ENCODE measurements around the genes ZNF582, TRAPPC2B, ZNF549, ZNF418, ZNF329 and ZNF837.

- PRO-cap = unidirectional peak, plus-strand start at chr19:56393329; bidirectional peak, plus-strand start at chr19:56393679, minus-strand start at chr19:56393519
Measured at GRCh38 chr19:56392940-56393800, at the start of gene ZNF582. Gene ZNF582, minus strand, starts transcription at chr19:56393534.

- PRO-cap = no peak
Measured at GRCh38 chr19:56510282-56511033, 2.8 kb downstream of the ZNF471 start.

- PRO-cap = no peak
Measured at GRCh38 chr19:56660639-56661382, 10.7 kb downstream of the ZNF835 start.

DNA sequence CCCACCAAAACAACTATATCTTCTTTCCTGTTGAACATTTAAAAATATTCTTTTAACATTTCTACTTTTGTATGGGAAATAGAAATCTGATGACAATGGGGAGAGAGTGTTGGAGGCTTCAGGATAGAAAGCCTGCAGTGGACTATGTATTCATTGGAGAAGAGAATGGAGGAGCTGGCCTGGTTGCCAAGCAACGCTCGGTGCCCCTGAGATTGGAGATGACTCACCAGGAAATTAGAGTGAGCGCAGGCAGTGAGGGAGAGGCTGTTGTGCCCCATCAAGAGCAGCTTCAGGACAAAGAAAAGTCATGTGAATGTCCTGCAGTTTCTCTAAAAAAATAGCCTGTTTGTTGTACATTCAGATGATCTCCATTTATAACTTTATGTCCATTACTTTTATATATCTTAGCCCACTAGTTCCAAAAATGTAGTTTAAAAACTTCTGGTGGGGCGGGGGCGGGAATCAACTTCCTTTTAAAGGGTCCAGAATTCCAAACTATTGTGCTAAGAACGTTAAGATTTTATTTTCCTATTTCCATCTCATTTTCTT lies 48.8 kb upstream of the ZNF835 start:
- PRO-cap = no peak

GRCh38 chr19:57002155-57002624 lies 117.6 kb upstream of the USP29 start:
- PRO-cap = no peak

DNA sequence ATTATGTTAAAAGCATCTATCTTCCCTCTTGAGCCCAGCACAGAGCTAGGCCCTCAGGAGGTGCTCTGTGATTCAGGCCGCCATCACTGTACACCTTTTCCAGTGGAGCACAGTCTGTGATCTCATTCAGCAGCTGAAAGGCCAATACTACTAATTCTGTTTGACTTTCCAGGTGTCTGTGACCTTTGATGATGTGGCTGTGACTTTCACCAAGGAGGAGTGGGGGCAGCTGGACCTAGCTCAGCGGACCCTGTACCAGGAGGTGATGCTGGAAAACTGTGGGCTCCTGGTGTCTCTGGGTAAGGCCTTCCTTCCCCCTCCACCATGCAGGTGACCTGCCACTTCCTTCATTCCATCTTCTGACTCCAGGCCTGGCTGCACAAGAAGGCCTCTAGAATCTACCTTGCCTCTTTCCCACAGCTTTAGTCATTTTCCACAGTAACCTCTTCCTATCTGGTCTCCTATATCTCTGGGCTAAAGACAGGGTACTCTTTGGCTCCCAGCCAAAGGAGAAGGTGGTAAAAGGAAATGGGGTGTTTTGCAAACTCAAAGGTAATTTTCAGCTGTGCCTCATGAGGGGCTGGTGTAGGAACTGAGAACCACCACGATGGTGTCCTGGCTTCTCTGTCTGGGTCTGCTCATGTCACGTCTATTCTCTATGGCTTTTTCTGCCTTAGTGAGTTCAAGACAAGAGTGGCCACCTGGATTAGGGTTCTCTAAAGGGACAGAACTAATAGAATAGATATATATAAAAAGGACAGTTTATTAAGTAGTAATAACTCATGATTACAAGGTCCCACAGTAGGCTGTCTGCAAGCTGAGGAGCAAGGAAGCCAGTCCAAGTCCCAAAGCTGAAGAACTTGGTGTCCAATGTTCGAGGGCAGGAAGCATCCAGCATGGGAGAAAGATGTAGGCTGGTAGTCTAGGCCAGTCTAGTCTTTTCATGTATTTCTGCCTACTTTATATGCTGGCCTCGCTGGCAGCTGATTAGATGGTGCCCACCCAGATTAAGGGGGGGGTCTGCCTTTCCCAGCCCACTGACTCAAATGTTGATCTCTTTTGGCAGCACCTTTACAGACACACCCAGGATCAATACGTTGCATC lies 2.8 kb downstream of the ZNF264 start:
- PRO-cap = no peak

GRCh38 chr19:57214467-57215052 lies 16.3 kb upstream of the AURKC start:
- PRO-cap = no peak

GRCh38 chr19:57294097-57294885 lies 14.0 kb downstream of the ZNF460 start:
- PRO-cap = no peak

- PRO-cap = bidirectional peak, plus-strand start at chr19:57363593, minus-strand start at chr19:57363199
Measured at GRCh38 chr19:57362869-57363732, at the start of gene TRAPPC2B. Gene TRAPPC2B, plus strand, starts transcription at chr19:57363551.

- PRO-cap = no peak
Measured at GRCh38 chr19:57526893-57528247, at the start of gene ZNF549. Gene ZNF549, plus strand, starts transcription at chr19:57527356.

- PRO-cap = no peak
Measured at GRCh38 chr19:57633811-57634560, 1.0 kb downstream of the ZNF211 start.

- PRO-cap = no peak
Measured at GRCh38 chr19:57926987-57927523, 8.1 kb downstream of the ZNF418 start.

DNA sequence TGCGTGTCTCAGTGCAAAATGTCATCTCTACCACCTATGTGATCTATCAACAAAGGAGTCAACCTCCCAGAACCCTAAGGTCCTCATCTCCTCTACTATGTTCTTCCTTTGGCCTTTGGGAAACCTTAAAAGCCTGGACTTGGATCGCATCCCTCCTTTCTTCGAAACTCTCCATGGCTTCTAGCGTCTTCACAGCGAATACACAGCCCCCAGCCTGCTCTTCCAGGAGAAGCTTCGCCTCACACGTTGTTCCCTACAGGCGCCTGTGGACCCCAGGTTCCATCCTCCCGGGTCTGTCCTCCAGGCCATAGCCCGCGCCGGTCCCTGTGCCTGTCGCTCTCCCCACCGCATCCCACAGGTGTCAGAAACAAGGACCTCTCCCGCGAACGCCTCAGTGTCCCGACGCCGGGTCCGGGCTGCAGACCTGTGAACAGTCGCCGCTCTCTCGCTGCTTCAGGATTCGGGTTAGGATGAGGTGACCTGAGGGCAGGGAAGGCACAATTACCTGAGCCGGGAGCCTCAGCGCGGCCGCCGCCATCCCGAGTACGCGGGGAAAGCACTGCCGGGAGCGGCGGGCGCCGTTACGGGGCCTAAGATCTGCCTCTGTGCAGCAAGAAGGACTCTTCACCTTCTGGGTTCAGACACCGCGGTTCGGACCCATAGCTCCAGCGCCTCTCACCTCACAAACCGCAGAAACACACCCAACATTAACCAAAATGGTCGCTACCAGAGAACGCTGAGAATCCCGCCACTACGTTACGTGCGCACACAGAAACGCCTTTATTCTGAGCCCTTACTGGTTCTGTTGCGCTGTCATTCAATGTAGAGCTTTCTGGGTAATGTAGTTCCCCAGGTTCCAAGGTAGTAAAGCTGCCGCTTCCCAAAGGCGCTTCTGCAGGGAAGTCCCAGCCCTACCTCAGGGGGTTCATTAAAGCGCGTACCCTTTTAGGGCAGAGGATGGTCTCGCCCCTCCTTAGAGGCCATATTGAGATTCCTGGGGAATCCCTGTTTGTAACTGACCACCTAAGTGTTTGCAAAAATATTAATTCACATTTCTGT lies at the start of gene ZNF418:
ZNF418 (minus strand) TSS at position 747 of the 1,059 bp plus-strand sequence.
- PRO-cap = unidirectional peak, minus-strand start at position 747 of the sequence

DNA sequence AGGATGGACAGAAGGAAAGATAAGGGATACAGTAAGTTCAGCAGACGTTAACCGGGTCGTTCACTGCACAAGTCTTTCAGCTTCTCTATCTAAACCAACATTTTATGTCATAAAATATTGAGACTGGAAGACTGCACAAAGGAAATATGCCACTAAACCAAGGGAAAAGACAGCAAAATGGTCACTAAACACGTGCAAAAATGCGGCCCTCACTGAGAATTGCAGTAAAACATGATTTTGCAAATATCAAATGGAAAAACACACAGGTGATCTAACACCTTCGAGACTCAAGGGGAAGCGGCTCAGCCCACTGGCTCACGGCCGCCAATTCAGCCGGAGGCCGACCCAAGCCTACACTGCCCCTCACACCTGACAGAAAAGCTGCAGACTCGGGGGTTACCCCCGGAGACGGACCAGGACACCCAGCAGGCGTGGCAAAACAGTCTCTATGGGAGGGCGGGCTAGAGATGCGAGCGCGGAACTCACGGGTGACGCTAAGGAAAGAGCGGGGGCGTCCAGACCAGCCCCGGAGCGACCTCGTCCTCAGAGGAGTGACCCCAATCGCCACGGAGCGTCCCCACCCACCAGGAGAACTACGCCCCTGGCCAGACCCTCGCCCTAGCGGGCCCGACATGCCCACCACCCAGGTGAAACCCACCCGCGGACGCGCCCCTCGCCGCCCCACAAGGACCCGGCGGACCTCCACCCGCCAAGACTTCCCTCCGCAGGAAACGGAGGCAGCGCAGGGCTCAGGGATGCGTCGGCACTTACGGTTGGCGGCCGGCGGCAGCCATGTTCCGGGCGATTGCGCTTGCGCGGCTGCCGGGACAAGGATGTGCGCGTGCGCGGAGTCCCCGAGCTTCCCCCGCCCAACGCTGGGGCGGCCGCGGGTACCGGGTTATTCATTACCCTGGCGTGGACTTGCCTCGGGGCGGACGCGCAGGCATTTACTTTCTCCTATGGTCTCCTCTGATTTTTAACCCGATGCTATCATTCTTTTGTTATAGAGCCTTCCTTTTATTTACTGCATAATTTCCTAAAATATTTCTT lies at the start of gene ZNF329:
ZNF329 (minus strand) TSS at position 809 of the 1,050 bp plus-strand sequence.
- PRO-cap = bidirectional peak, plus-strand start at position 916 of the sequence, minus-strand start at position 807 of the sequence

- PRO-cap = no peak
Measured at GRCh38 chr19:58230015-58230953, 1.6 kb downstream of the ZNF544 start.

DNA sequence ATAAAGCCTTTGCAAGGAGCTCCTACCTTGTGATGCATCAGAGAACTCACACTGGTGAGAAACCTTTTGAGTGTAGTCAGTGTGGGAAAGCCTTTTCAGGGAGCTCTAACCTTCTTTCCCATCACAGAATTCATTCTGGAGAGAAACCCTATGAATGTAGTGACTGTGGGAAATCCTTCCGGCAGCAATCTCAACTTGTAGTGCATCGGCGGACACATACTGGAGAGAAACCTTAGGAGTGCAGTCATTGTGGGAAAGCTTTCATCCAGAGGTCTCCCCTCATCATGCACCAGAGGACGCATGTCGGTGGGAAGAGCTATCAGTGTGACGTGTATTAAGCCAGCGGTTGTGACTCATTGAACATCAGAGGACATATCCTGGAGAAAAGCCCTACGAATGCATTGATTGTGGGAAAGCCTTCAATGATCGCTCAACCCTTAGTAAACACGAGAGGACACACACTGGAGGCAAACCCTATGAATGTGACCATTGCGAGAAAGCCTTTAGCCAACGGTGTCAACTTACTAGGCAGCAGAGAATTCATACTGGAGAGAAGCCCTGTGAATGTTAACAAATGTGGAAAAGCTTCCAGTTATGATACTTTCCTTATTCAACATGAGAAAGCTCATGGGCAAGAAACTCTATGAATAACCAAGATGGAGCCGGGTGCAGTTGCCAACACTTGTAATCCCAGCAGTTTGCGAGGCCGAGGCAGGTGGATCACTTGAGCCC lies 16.1 kb upstream of the ZNF8 start:
- PRO-cap = no peak

GRCh38 chr19:58336275-58336804 lies 9.5 kb downstream of the ZSCAN22 start:
- PRO-cap = no peak

DNA sequence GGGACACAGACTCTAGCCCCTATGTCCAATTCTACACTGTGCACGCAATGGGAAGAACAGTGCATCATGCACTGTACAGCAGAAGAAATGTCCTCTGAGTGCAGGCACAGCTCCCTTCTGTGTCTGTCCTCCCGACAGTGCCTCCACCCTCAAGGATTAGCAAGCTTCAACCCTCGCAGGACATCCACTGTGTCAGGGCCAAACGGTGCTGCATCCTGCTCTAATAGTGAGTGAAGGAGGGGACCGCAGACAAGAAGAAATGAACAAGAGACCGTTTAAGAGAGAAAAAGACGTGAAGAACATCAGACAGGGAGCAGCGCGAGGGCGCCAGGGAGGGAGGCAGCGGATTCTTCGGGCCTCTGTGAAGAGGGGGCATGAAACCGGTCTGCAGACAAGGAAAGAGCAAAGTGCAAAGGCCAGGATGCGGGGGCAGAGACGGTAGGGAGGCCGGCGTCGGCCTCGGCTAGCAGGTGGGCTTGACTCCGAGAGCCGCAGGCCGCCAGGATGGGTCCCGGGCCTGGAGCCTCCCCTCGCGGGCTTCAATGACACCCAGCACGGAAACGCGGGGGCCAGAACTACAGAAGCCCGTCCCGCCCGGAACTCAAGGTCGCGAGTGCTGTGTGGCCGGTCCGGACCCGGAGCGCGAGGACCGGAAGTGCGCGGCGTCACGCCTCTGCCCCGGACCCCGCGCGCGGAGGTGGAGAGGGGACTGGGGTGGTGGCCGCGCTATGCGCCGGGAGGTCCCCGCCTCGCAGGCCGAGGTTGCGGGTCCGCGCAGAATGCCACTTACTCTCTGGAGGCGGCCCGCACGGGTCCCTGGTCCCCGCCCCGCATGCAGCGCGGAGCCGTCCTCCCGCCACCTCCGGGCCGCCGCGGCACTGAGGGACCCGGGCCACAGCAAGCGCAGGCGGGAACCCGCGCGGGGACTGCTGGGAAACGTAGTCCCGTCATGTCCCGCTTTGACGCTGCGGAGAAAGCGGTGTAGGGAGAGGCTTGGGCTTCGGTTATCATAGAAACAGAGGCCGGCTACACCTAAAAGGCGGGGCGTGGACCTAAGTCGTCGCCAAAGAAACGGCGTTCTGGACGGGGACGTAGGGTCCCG lies at the start of gene ZNF837:
ZNF837 (minus strand) TSS at position 880 of the 1,102 bp plus-strand sequence.
- PRO-cap = bidirectional peak, plus-strand start at position 681 of the sequence, minus-strand start at position 602 of the sequence; bidirectional peak, plus-strand start outside the sequence, minus-strand start at position 880 of the sequence

- PRO-cap = no peak
Measured at GRCh38 chr19:58392284-58393060, 3.0 kb upstream of the RNF225 start.

DNA sequence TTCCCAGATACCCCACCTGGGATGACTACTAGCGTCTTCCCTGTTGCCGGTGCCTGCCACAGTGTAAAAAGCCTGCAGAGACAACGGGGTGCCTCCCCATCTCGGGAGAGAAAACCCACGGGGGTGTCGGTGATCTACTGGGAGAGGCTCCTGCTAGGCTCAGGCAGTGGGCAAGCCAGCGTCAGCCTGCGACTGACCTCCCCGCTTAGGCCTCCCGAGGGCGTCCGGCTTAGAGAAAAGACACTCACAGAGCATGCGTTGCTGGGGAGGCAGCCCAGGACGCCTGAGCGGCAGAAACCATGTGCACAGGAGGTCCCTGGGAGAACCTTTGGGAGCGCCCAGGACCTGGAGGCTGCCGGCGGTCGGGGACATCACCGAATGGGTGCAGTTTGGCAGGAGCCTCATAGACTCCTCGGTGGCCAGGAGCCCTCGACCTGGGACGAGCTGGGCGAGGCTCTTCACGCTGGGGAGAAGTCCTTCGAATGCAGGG lies 3.9 kb downstream of the ZNF324 start:
- PRO-cap = no peak